Ishikawa (cell line): ENCODE data around the gene TNRC6C.

DNA sequence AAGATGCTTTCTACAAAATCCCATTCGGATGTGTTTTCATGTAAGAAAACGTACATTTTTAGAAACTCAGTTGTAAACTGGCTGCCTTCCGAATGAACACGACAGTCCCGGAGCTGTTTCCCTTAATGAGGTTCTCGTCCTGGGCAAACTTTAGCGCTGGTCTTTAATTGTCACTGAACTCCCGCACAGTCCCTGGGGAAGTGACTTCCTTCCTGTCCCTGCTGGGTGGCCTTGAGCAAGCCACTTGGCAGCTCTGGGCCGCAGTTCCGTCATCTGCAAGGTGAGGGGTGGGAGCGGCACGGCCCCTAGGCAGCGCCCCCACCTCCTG is 41.1 kb downstream of the SEPTIN9 start:
- RRBS = no CpG with 5 or more reads among the region's 13 CpGs

GRCh38 chr17:77372731-77373718 is 91.7 kb downstream of the SEPTIN9 start:
- RRBS = 1% methylated on average over 55 of the region's 103 CpGs

- RRBS = 4% methylated on average over 18 of the region's 68 CpGs
Observed at GRCh38 chr17:77373719-77374817, 92.8 kb downstream of the SEPTIN9 start.

DNA sequence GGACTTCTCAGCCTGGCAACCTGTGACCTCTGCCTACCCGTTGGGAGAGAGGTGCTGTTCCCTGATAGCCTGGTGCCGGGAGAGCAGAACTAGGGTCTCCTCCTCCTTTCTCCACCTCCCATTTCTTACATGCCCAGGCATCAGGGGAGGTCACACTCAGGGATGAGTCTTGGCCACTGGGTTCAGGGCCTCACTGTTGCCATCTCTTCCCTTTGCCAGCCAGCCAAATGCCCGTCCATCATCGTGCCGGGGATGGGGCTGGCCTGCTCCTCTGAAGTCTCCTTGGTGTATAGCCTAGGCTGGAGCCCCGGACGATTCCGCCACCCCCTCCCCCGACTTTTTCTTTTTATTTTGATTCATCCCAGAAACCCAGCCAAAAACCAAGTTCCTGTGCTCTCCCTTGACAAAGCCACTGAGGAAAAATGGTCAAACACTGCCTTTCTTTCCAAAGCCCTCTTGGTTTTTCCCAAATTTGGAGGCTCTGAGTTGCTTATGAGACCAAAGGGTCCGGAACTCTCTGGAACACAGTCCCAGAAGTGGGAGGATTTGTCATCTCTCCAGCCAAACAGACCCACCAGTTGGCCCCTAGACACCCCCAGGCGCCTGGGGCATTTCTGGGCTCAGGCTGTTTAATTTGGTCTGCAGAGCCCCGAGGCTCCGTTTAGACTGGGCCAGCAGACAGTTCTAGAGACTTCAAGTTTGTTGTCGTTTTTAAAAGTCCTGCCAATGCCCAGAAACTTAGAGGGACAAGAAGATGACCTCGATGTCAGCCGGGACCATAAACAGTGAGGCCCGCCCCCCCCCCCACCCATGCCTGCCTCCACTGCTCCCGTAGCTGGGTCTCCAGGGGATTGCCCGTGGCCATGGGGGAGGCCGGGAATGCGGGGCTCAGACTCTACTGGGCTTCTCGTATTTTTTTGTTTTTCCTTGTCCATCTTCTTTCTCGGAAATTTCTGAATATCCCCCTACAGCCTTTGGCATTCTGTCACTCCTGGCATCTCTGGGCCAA is 98.5 kb downstream of the SEPTIN9 start:
- RRBS = 91% methylated on average over 2 of the region's 23 CpGs

- RRBS = no CpG with 5 or more reads among the region's 20 CpGs
Observed at GRCh38 chr17:77407555-77408747, 126.7 kb downstream of the SEPTIN9 start.

- RRBS = 87% methylated on average over 2 of the region's 26 CpGs
Observed at GRCh38 chr17:77417398-77418367, 136.4 kb downstream of the SEPTIN9 start.

GRCh38 chr17:77477164-77478050 is 196.1 kb downstream of the SEPTIN9 start:
- RRBS = no CpG with 5 or more reads among the region's 31 CpGs

GRCh38 chr17:77681931-77682298 is 276.6 kb upstream of the TNRC6C start:
- RRBS = no CpG with 5 or more reads among the region's 9 CpGs

- RRBS = no CpG with 5 or more reads among the region's 4 CpGs
Observed at GRCh38 chr17:77738779-77739261, 219.7 kb upstream of the TNRC6C start.

DNA sequence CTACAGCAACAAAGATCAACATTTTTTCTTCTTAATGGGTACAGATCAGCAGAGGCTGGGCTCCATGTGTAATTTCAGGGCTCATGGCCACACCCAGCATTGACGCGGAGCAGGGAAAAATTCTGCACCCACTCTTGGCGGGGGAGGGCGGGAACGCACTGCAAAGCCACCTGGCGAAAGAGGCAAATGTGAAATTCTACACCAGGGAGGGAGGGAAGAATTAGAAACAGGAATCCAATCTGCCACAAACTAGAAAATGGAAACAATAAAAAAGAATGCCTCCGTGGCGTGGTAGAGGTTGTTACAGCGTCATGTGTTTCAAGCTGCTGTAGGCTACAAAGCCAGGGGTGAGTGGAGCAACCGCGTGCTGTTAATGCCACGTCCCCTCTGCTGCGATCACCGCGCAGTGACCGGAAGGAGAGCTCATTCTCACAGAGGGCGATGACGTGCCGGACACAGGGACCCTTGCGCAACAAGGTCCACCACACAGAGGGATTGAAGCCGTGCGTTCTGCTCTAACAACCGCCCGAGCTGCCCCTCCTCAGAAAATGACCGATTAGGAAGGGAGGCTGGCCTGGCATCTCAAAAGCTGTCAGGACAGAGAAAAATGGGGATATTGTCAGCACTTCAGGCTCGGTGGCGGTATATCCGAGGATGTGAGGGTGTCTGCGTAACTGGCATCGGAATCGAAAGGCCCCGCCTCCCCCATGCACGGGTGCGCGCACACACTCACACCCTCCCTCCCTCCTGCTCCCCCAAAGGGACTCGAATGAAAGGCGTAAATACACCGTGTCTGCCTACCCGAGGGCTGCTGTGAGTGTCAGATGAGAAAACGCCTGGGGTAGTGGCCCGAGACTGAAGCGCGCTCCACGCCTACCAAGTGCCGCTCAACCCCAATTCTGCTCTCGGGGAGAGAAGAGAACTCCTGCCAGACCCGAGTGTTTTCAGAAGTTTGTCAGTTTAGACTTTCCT is 70.9 kb upstream of the TNRC6C start:
- RRBS = 0% methylated on average over 3 of the region's 47 CpGs

- RRBS = no CpG with 5 or more reads among the region's 8 CpGs
Observed at GRCh38 chr17:77942203-77942752, 16.2 kb upstream of the TNRC6C start.

GRCh38 chr17:77958549-77959530 is at the start of gene TNRC6C:
Gene TNRC6C (plus strand): TSS chr17:77958703.
- RRBS = 2% methylated on average over 90 of the region's 157 CpGs

DNA sequence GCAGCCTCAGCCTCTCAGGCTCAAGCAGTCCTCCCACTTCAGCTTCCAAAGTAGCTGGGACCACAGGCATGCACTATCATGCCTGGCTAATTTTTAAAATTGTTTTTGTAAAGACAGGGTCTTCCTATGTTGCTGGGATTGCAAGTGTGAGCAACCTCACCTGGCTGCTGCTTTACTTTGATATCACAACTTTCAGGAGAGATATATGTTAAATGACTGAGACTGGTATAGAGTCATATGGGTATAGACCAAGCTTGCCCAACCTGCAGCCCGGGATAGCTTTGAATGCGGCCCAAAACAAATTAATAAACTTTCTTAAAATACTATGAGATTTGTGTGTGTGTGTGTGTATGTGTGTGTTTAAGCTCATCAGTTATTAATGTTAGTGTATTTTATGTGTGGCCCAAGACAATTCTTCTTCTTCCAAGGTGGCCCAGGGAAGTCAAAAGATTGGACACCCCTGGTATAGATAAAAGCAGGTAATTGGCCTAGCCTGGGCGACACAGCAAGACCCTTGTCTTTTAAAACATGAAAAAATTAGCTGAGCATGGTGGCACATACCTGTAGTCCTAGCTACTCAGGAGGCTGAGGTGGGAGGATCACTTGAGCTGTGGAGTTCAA is 11.9 kb downstream of the TNRC6C start:
- RRBS = no CpG with 5 or more reads among the region's 3 CpGs

- RRBS = no CpG with 5 or more reads among the region's 11 CpGs
Observed at GRCh38 chr17:78048818-78049643, 79.5 kb downstream of the TMC6 start.

- RRBS = 77% methylated on average over 6 of the region's 19 CpGs
Observed at GRCh38 chr17:78112828-78113392, 15.6 kb downstream of the TMC6 start.

- RRBS = no CpG with 5 or more reads among the region's 8 CpGs
Observed at GRCh38 chr17:78169371-78170074, 1.1 kb downstream of the SYNGR2 start.

GRCh38 chr17:78184108-78184753 is 2.6 kb downstream of the TK1 start:
- RRBS = no CpG with 5 or more reads among the region's 16 CpGs

DNA sequence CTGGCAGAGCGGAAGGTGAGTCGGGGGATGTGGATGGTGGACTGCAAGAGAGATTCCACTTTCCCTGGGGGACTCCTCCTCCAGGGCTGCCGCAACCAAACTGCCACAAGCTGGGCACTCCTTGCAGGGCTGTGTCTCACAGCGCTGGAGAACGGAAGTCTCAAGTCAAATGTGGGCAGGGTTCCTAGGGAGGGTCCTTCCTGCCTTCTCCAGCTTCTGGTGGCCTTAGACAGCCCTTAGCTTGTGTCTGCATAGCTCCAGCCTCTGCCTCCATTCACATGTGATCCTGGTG is 11.4 kb upstream of the BIRC5 start:
- RRBS = no CpG with 5 or more reads among the region's 5 CpGs

- RRBS = no CpG with 5 or more reads among the region's 7 CpGs
Observed at GRCh38 chr17:78252317-78252740, 20.9 kb downstream of the TMEM235 start.

- RRBS = 93% methylated on average over 7 of the region's 27 CpGs
Observed at GRCh38 chr17:78262987-78263897, 31.8 kb downstream of the TMEM235 start.